Metastatic Lung Carcinoma in the Adrenal Gland (tissue), 1 donor: ENCODE data around the genes PPARD and SRPK1.

DNA sequence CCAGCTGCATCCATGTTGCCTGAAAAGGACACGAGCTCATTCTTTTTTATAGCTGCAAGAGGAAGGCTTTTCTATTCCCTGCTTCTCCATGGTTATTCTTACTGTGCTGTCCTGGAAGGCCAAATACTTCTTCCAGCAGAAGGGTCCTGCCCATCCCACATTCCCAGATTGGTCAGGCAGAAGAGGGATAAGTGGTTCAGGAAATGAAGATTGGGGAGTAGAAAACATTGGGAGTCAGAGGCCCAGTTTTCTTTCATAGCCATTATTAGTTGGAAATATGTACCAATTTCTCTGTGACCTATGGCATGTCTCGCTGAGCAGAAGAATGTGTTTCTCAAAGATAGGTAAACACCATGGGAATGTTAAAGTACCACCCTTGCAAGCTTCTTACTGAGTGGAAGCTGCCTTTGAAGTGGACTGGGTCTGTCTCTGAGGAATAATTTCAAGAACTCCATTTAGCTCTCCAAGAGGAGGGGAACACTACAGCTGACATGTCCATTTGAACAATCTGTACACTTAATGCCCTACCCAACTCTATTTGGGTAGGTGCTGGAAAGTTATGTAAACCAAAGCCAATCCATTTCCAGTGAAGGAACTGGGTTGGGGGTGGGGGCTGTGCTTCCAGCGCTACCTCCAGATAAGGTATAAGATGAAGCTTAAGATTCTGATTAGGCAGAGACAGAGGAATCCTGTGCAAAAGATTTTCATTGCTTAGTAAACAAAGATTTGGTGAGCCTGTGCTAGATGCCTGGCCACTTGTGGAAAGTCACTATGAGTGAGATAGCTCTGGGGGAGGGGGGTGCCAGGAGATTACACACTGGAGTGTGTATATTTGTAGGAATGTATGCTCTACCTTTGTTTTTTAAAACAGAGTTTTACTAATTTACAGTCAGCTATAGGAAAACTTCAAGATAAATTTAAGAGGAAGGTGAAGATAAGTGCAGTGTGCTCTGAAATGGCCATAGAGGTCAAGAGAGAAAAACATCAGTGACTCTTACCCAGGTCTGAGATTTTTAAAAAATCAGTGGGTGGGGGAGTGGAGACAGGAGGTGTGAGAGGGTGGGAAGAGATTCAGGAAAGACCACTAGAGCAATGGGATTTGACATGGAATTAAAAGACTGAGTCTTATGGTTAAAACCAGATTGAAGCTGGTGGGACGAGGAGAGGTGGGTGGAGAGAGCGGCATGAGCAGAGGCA, 121.9 kb downstream of the TCP11 start:
- PRO-cap: no peak

GRCh38 chr6:35034070-35035360, 106.6 kb downstream of the TCP11 start:
- PRO-cap: no peak

GRCh38 chr6:35044794-35045701, 96.1 kb downstream of the TCP11 start:
- PRO-cap: no peak

DNA sequence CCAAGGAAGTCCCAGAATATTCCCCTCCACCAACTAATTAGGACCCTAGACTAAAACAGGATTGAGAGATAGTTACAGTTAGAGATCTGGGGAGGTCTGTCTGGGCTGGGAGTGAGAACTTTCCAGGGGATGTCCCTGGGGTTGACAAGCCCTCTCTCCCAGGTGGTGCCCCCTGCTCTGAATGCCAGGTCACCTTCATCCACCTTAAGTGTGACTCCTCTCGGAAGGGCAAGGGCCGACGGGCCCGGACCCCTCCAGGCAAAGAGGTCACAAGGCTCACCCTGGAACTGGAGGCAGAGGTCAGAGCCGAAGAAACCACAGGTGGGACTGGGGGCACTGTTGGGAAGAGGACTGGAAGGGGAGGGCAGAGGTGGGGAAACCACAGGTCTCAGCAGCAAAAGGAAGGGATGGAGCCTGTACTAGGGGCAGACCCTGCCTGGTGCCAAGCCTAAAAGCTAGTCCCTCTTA, 17.0 kb upstream of the ZNF76 start:
- PRO-cap: no peak

GRCh38 chr6:35342115-35342885, at the start of gene PPARD:
PPARD (plus strand) TSS chr6:35342558.
- PRO-cap: unidirectional peak, plus-strand start at chr6:35342625

DNA sequence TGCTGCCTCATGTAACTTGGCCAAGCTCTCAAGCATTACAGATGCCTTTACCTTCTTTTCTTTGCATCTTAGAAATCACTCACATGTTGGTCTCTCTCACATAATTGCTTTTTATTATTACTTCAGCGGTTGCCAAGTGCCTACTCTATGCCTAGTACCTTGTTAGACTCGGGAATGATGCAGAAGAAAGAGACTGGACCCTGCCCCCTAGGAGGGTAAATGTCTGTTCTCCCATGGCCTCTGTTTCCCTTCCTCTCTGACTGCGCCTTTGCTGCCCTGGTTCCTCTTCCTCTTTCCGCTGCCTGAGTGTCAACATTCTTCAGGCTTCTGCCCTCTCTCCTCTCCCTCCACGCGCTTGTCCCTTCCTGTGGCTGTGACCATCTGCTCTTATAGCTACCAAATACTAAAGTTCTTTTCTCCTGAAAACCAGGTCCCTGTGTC, 28.7 kb downstream of the PPARD start:
- PRO-cap: no peak

DNA sequence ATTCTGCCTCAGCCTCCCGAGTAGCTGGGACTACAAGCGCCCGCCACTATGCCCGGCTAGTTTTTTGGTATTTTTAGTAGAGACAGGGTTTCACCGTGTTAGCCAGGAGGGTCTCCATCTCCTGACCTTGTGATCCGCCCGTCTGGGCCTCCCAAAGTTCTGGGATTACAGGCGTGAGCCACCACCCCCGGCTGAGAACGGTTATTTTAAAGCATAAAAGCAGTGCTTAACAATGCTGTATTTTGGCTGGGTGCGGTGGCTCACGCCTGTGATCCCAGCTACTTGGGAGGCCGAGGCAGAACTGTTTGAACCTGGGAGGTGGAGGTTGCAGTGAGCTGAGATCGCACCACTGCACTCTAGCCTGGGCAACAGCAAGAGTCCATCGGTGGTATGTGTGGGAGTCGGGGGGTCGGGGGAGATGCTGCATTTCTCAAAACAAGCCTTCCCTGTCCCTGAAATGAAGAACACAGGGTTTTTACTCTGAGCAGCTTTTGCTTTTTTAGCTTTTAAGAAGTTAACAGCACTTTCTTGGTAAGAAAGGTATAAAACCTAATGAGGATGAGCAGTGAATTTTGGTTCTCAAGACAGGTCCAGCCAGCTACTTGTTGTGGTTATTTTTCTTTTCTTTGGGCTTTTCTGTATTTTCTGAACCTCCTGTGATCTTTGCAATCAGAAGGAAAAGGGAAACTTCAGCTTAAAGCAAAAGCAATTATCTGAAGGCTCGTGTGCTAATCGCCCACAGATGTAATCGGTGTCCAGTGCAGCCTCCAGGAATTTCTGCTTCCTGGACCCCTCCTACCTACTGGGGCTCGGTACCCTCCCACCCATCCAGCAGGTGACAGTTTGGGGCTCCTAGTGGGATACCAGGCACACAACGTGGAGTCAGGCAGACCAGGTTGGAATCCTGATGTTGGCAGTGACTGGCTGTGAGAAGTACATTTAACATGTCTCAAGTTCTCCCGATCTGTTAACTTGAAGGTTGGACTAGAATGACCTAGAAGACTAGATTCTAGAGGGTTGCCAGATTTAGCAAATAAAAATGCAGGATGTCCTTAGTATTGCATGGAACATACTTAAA, 3.7 kb downstream of the RPL10A start:
- PRO-cap: no peak

DNA sequence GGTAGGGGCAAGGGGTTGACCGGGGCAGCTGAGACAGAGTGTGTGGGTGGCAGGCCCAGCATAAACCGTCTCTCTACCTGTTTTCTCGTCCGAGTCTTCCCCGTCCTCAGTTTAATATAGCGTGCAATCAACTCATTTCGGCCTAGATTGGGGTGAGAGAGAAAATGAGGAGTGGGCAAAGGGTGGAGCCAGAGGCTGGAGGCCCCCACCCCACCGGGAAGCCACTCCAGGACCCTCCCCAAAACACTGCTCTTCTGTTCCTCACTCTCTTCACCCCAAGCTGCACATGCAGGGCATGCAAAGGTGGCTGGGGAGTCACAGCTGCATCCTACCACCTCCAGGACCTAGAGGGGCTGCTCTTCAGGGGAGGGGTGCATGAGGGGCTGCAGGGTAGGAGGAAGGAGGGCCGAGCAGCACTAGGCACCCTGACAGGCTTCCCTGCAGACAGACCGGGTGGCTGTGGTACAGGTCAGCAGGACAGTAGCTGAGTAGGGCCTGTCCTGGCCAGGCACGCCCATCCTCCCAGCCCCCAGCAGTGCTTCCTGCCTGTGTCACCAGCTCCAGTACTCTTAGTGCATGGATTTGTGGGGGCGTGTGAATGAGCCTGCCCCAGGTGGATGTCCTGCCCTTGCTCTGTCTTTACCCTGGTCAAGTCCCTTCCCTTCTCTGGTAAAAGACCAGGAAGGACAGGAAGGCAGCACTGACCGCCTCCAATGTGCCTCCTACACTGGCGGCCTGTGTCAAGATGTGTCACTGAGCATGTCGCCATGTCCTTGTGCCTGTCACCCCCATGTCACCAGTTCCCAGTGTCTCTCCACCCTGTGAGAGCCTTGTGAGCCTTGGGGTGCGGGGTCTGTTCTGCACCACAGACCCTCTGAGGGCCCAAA, 12.2 kb downstream of the TEAD3 start:
- PRO-cap: no peak

DNA sequence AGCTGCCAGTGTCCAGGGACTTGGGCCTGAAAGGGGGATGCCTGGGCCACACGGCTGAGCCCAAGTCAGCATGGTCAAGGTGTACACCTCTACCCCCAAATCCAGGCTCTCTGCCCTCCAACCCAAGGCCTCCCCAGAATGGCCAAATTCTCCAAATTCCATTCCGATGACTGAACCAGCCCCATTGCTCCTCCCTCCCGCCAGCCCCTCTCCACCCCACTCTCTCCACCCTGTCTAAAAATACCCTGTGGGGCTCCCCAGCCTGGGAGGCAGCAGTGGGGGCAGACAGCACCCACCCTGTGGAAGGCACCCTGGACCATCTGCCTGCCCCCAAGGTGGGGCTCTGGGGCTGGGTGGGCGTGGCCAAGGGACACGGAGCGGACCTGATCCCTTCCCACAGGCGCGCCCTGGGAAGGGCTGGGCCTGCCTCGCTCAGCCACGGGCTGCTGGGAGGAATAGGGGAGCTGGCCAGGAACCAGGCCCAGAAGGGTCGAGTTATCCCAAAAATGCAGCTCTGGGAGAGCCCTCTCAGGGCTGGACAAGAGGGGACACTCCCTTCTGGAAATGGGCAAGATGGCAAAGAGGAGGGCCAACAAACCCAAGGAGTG, 11.4 kb downstream of the TEAD3 start:
- PRO-cap: unidirectional peak, plus-strand start at position 399 of the sequence

DNA sequence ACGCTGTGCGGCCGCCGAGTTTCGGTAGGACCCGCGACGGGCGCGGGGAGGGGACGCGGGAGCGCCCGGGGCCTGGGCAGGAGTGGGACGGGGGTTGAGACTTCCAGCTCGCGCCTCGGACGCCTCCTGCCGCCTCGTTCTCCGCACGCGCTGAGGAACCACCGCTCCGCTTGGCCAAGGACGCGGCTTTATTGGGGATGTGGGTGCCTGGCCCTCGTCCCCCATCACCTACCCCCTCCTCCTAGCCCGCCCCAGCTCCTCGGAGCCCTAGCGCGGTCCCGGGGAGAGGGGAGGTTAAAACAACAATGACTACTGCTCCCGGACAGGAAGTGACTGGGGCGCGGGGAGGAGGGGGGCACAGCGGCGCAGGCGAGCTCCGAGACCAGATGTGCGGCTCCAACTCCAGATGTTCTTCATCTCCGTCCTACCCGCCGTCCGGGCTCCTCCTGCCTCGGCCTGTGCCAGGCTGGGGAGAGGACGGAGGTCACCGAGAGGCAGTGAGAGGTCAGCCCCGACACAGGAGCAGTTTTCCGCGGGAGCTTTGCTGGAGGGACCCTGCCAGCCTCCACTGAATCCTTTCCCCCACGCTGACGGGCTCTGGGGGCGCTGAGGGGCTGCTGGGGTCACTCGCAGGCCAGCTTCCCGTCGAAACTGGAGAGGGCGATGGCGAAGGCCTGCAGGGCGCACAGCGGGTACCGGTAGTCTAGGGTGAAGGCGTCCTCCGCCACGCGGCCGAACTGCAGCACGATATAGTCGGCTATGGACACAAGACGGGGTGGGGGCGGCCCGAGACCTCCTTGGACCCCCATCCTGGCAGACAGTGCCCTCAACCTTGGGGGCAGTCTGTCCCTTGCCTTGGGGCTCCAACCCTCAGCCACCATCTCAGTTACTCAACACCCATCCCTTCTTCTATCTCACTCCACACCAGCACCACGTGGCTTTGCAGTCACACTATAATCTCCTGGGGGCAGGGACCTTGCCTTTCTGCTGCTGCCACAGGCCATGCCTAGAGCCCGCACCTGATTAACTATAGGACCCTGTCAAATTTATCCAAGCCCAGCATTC, 1.2 kb upstream of the TEAD3 start:
- PRO-cap: bidirectional peak, plus-strand start at position 358 of the sequence, minus-strand start at position 280 of the sequence; unidirectional peak, minus-strand start at position 882 of the sequence; unidirectional peak, minus-strand start at position 892 of the sequence

- PRO-cap: no peak
Measured at GRCh38 chr6:35564704-35565670, 52.3 kb upstream of the TULP1 start.

DNA sequence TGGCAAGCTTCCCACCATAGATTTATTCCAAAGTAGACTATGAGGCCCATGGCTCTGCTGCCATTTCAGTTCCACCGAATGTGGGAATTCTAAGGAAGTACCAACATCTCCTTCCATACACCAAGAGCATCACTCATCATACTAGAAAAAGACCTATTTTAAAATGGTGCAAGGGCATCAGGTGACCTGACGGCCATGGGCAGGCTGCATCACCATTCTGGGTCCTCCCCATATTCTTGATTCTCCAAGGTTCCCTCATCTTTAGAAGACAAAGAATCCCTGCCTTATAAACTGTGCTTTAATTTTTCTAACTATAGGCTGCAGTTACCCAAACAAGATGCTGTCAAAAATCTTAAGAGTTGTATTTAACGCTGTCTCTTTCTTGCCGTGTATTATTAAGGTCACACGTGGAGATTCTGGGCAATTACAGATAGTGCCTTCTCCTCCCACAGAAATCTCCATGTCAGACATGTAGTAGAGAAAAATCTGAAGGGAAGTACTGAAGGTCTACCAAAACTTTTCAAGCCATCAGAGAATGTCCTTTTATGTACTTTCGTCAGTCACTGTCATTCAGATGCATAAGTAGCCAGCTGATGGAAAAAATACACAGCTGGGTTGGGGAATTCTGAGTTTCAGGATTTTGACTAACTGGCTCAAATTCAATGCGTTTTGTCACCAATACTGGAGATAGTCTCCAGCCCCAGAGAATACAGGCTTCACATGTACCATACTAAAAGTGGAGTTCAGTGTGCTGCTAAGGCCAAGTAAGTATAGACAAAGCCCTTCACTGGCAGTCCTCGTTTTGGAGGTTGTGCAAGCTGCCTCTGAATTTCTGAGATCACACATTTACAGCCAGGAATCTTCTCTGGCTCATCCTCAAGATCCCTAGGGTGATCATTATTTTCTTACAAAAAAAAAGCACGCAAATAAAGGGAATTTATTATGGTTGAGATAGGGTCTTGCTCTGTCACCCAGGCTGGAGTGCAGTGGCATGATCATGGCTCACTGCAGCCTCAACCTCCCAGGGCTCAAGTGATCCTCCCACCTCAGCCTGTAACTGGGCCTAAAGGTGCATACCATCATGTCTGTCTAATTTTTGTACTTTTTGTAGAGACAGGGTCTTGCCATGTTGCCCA, 59.1 kb upstream of the TULP1 start:
- PRO-cap: no peak

- PRO-cap: no peak
Measured at GRCh38 chr6:35582297-35583150, 69.8 kb upstream of the TULP1 start.

DNA sequence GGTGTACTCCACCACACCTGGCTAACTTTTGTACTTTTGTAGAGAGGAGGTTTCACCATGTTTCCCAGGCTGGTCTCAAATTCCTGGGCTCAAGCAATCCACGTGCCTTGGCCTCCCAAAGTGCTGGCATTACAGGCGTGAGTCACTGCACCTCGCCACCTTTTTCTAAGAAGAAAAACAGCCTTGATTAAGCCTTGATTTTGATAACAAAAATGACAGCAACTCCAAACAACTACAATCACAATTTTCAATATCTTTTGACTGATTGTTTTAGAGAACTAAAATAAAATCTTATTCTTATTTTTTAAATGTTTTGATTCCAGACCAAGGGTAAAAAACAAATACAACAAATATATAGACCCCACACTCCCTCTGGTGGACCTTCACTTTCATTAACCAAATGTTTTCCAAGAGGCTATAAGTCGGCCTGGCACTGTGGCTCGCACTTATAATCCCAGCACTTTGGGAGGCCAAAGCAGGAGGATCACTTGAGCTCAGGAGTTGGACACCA, 4.3 kb downstream of the FKBP5 start:
- PRO-cap: no peak

- PRO-cap: bidirectional peak, plus-strand start at chr6:35689142, minus-strand start at chr6:35688915
Measured at GRCh38 chr6:35689027-35689534, 366 bp upstream of the FKBP5 start.

GRCh38 chr6:35731419-35731880, 5.4 kb upstream of the ARMC12 start:
- PRO-cap: bidirectional peak, plus-strand start at chr6:35731532, minus-strand start at chr6:35731357; bidirectional peak, plus-strand start at chr6:35732081, minus-strand start at chr6:35731828

GRCh38 chr6:35737487-35737950, 687 bp downstream of the ARMC12 start:
- PRO-cap: no peak

DNA sequence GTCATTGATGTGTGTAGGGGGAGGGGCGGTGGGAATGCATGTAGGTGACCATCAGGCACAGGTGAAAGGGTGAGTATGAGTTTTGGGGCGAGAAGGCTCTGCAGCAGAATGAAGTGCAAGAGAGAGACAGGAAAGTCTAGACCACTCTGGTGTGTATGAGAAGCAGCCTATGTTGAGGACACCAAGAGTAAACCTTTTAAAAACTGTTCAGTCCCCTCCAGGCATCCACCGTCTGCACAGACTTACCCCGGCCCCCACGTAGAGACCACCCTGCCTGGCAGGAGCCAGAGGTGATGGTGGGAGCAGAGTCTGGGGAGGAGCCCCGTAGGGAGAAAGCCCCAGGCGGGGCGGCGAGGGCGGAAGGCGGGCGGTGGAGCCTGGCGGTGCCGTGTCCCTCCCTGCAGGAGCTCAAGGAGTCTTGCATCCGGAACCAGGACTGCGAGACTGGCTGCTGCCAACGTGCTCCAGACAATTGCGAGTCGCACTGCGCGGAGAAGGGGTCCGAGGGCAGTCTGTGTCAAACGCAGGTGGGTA, 5.8 kb downstream of the CLPSL1 start:
- PRO-cap: unidirectional peak, plus-strand start at position 341 of the sequence

DNA sequence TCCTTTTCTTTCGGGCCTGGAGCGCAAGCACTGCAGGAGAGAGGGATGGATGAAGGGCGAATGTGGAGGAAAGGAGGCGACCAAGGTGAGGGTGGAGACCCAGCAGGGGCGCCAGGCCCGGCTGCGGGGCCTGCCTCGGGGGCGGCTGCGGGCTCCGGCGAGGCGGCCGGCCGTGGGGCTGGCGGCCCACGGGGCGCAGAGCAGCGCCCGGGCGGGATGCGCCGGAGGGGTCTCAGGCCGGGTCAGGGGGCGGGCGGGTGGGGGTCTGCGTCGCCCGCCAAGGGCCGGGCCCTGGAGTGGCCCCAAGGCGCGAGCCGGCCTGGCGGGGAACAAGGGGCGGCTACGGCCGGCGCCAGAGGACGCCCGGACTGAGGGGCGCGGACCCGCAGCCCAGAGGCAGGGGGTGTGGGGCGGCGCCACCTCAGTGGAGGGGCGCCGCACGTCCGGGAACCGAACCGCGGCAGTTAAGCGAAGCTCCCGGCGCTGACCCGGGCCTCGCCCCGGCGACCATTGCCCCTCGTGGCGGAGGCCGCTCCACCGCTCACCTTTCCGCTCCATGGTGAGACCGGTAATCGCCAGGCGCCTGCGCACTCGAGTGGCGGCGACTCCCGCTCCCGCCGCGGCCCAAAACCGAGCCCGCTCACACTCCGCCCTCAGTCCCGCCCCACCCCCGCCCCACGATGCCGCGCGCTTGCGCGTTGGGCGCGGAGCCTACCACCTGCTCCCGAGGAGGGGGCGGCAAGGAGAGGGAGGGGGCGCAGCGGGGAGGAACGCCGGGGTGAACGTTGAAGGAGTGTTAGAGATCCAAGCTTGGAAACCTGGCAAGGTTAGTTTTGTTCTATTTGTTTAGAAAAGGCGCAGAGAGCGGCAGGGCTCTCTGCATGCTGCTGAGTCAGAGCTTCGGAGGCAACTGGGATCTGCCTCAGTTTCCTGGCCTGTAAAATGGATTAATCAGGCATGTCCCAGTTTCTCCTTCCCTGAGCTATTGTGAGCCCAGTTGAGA, at the start of gene SRPK1:
Gene SRPK1, minus strand, starts transcription at position 600 of the 1,003 bp plus-strand sequence.
- PRO-cap: bidirectional peak, plus-strand start at position 717 of the sequence, minus-strand start at position 600 of the sequence

- PRO-cap: no peak
Measured at GRCh38 chr6:35970120-35970499, 49.2 kb upstream of the SRPK1 start.